SK-N-SH (cell line): ENCODE data around the genes PTPRK, ARG1 and TAAR8.

- RRBS: 1% methylated on average over 6 of the region's 36 CpGs
CAGE:
- cytosol, long polyA plus RNA: no peak
- long polyA plus RNA: no peak
- nucleus, long polyA plus RNA: no peak
Measured at GRCh38 chr6:128518972-128519523, 1.4 kb downstream of the PTPRK start.

- RRBS: 2% methylated on average over 11 of the region's 41 CpGs
CAGE:
- cytosol, long polyA plus RNA: no peak
- long polyA plus RNA: no peak
- nucleus, long polyA plus RNA: no peak
Measured at GRCh38 chr6:128519524-128520223, 725 bp downstream of the PTPRK start.

DNA sequence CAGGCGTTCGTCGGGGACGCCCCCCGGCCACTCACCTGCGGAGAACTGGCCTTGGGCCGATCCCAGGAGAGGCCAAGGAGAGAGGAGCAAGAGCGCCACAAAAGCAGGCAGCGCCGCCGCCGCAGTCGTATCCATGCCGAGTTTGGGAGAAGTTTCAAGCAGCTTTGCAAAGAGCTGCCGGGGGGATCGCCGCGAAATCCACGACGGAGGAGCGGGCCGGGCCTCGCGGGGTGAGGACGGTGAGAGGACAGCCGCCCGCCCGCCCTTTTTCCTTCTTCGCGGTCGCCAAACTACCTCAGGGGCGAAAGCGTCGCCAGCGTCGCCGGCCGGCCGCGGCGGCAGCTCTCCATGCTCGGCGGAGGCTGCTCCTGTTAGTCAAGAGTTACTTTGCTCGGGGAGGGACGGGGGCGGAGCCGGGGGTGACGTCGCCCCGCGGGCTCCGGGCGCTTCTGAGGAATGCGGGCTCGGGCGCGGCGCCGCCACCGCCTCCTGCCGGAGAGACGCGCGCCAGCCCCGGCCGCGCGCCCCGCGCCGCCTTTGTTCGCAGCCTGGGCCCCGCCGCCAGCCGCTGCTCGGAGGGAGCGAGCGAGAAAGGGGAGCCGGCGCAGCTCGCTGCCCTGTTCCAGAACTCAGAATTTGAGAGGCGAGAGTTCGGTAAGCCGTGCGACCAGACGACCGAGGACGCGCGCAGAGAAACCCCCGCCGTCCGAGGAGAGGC lies at the start of gene PTPRK:
Gene PTPRK (minus strand): TSS at position 376 of the 718 bp plus-strand sequence.
- RRBS: under 1% methylated on average over 49 of the region's 93 CpGs
CAGE:
- cytosol, long polyA plus RNA: no peak
- long polyA plus RNA: no peak
- nucleus, long polyA plus RNA: no peak

- RRBS: no CpG with 5 or more reads among the region's 16 CpGs
CAGE:
- cytosol, long polyA plus RNA: no peak
- long polyA plus RNA: no peak
- nucleus, long polyA plus RNA: no peak
Measured at GRCh38 chr6:128929238-128929726, 46.3 kb downstream of the LAMA2 start.

DNA sequence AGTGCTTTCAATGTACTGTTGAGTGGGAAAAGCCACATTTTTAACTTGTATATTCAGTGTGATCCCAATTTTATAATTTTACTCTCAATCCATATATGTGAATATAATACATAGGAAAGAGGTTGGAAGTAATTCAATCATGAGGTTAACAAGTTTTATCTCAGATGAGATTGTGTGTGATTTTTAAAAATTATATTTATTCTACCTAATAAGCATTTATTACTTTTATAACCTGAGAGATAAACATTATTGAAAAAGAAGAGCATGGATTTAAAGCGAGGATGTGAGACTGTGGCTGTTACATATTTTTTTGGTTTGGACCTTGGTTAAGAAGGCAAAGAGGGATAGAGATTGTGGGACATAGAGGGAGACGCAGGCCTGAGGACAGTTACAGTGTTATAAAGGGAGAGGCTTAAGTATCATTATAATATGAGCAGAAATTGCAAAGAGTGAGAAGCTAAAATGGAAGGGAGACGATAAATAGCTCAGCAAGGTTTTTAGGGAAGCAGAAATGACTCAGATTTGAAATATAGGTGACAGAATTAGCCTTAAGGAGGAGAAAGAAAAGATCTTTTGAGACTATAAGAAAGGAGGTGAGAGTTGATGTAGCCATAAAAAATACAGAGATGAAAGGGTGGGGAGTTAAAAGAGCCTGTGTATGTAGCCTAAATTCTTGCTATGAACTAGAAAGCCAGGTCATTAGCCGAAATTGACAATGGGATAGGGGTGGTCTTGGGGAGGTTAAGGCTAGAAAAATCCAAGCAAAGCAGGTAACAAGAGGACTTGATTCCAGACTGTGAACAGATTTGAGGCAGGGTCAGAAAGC lies 64.7 kb downstream of the LAMA2 start:
- RRBS: no CpG with 5 or more reads among the region's 4 CpGs
CAGE:
- cytosol, long polyA plus RNA: no peak
- long polyA plus RNA: no peak
- nucleus, long polyA plus RNA: no peak

GRCh38 chr6:128997607-128998260 lies 114.8 kb downstream of the LAMA2 start:
- RRBS: no CpG with 5 or more reads among the region's 7 CpGs
CAGE:
- cytosol, long polyA plus RNA: no peak
- long polyA plus RNA: no peak
- nucleus, long polyA plus RNA: no peak

DNA sequence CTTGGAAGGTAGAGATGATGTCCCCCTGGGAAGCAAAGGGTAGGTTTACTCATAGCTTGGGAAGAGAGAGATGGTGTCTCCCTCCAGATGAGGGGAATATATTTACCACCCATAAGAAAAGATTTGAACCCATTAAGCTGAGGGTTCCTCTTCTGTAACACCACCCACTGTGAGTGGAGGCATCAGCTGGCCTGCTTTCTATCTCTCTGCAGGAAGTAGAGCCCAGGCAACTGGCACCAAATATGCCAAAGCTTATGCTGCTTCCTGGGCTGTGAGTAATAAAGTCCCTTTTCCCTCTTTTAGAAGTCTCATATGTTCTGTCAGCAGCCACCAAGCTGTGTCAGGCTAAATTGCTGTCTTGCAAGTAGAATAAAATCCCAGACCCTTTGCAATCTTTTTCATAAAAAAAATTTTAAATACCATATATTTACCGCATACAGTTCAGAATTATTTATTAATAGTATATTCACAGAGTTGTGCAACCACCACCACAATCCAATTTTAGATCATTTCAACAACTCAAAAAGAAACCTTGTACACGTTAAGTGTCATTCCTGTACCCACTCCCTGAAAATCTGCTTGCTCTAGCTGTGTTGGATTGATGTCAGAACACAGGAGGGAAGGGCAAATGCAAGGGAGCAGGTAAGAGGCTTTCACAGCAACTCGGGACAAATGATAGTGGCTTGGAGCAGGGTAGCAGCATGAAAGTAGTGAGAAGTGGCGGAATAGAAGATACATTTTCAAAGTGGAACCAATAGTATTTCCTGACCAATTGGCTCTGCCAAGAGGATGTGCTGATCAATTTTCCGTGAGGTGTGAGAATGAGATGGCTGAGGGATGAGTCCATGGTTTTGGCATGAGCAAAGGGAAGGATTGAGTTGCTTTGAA lies 241.6 kb downstream of the LAMA2 start:
- RRBS: no CpG with 5 or more reads among the region's 5 CpGs
CAGE:
- cytosol, long polyA plus RNA: no peak
- long polyA plus RNA: no peak
- nucleus, long polyA plus RNA: no peak

GRCh38 chr6:129138432-129139205 lies 255.7 kb downstream of the LAMA2 start:
- RRBS: no CpG with 5 or more reads among the region's 3 CpGs
CAGE:
- cytosol, long polyA plus RNA: no peak
- long polyA plus RNA: no peak
- nucleus, long polyA plus RNA: no peak

- RRBS: no CpG with 5 or more reads among the region's 35 CpGs
CAGE:
- cytosol, long polyA plus RNA: no peak
- long polyA plus RNA: no peak
- nucleus, long polyA plus RNA: no peak
Measured at GRCh38 chr6:129172328-129173341, 289.7 kb downstream of the LAMA2 start.

GRCh38 chr6:129638324-129638690 lies 71.7 kb downstream of the ARHGAP18 start:
- RRBS: no CpG with 5 or more reads among the region's 7 CpGs
CAGE:
- cytosol, long polyA plus RNA: no peak
- long polyA plus RNA: no peak
- nucleus, long polyA plus RNA: no peak

- RRBS: no CpG with 5 or more reads among the region's 5 CpGs
CAGE:
- cytosol, long polyA plus RNA: no peak
- long polyA plus RNA: no peak
- nucleus, long polyA plus RNA: no peak
Measured at GRCh38 chr6:129685526-129686064, 24.4 kb downstream of the ARHGAP18 start.

DNA sequence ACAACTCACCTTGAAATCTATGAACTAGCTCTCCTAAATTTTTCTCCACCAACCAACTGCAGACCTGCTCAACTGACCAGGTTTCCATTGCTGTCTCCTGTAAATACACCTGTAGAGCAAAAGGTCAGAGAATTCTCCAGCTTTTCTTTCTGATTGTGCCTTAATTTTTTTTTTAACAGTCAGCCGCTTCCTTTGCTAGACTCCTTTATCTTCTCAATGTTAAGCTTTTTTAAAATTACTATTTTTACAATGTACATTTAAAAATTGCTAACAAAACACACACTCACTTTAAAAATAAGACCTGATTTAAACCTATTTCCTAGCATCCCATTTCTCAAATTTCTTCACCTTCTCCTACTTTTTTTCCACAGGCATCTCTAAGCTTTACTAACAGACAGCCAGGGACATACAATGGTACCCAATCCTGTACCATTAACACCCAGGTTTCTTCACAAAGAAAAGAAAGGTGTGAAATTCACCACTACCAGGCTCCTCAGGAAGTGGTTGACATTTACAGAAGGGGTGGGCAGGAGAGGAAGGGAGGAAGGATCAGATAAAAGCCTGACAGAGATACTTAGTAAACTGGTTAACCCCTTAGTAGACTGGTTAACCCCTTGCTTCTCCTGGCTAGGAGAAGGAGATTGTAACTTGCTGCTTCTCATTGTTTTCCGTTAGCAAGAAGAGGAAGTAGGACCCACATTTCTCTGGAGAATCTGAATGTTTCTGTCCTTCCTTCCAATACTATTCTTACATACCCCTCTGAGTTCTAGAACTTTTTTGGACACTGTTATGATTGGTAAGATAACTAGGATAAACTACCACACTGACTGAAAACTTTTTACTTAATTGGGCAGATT lies 7.3 kb downstream of the SAMD3 start:
- RRBS: no CpG with 5 or more reads among the region's 2 CpGs
CAGE:
- cytosol, long polyA plus RNA: no peak
- long polyA plus RNA: no peak
- nucleus, long polyA plus RNA: no peak

GRCh38 chr6:130371958-130372324 lies 6.1 kb downstream of the TMEM200A start:
- RRBS: no CpG with 5 or more reads among the region's 4 CpGs
CAGE:
- cytosol, long polyA plus RNA: no peak
- long polyA plus RNA: no peak
- nucleus, long polyA plus RNA: no peak

- RRBS: no CpG with 5 or more reads among the region's 4 CpGs
CAGE:
- cytosol, long polyA plus RNA: no peak
- long polyA plus RNA: no peak
- nucleus, long polyA plus RNA: no peak
Measured at GRCh38 chr6:131368347-131368924, 204.6 kb upstream of the ARG1 start.

DNA sequence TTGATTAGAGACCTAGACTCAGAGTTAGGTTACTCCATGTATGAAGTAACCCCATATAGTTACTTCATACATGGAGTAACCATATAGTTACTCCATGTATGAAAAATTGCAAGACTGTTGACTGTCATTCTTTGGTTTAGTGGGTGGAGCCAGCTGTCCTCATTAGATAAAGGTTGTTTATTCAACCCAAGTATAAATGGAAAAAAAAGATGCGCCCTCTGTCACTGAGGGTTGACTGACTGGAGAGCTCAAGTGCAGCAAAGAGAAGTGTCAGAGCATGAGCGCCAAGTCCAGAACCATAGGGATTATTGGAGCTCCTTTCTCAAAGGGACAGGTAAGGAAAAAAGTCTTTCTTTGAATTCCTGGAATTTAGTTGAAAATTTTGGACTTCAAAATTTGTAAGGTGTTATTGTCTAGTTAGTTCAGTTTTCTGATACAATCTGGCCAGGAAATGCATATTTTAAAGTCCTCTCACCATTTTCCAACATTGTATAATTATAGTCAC lies at the start of gene ARG1:
Gene ARG1 (plus strand): TSS at position 221 of the 505 bp plus-strand sequence.
- RRBS: no CpG with 5 or more reads among the region's 2 CpGs
CAGE:
- cytosol, long polyA plus RNA: no peak
- long polyA plus RNA: no peak
- nucleus, long polyA plus RNA: no peak

- RRBS: no CpG with 5 or more reads among the region's 1 CpG
CAGE:
- cytosol, long polyA plus RNA: no peak
- long polyA plus RNA: no peak
- nucleus, long polyA plus RNA: no peak
Measured at GRCh38 chr6:131576303-131576655, 3.3 kb downstream of the ARG1 start.

DNA sequence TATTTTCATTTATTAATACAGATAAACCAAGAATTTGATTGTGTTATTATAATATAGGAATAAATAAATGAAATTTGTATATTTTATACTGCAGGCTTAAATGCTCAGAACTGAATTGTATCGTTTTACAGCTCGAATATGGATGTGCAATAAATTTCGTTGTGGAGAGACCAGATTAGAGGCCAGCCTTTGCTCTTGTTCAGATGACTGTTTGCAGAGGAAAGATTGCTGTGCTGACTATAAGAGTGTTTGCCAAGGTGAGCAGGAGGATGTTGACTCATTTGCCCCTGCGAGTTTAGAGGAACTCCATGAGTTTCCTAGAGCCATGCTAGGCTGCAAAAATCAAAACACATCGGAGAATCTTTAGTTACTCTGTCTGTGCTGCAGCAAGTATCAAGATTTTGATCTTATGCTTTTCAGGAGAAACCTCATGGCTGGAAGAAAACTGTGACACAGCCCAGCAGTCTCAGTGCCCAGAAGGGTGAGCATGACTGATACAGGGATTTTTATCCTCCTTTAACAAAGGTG lies 15.4 kb downstream of the ENPP3 start:
- RRBS: no CpG with 5 or more reads among the region's 5 CpGs
CAGE:
- cytosol, long polyA plus RNA: no peak
- long polyA plus RNA: no peak
- nucleus, long polyA plus RNA: no peak

GRCh38 chr6:132552294-132552843 lies at the start of gene TAAR8:
Gene TAAR8 (plus strand): TSS chr6:132552672.
- RRBS: no CpG with 5 or more reads among the region's 6 CpGs
CAGE:
- cytosol, long polyA plus RNA: no peak
- long polyA plus RNA: no peak
- nucleus, long polyA plus RNA: no peak

DNA sequence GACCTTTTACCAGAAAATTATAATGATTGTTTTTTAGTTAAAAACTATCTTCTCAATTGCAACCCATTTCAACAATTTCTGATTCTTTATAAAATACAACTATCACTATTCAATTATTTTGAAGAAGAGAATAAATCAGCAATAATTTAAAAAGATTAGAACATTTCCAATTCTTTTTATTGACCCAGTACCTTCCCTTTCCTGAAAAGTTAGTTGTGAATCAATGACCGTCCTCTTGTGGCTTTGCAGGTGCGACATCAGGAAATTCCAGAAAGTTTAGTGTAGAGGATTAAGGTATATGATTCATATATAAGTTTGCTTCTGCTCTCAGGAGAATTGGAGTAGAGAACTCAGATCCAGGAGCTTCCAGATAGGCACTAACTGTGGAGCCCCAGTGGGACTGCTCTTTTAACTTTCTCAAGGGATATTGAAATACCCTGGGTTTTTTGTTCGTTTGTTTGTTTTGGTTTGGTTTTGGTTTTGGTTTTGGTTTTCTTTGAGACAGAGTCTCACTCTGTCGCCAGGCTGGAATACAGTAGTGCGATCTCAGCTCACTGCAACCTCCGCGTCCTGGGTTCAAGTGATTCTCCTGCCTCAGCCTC lies 9.6 kb downstream of the TAAR2 start:
- RRBS: no CpG with 5 or more reads among the region's 7 CpGs
CAGE:
- cytosol, long polyA plus RNA: no peak
- long polyA plus RNA: no peak
- nucleus, long polyA plus RNA: no peak

GRCh38 chr6:132712338-132712965 lies 1.4 kb downstream of the VNN1 start:
- RRBS: no CpG with 5 or more reads among the region's 6 CpGs
CAGE:
- cytosol, long polyA plus RNA: no peak
- long polyA plus RNA: no peak
- nucleus, long polyA plus RNA: no peak